Adrenal gland (tissue), 7 donors: ENCODE results near the genes SULT4A1 and PARVG.

DNA sequence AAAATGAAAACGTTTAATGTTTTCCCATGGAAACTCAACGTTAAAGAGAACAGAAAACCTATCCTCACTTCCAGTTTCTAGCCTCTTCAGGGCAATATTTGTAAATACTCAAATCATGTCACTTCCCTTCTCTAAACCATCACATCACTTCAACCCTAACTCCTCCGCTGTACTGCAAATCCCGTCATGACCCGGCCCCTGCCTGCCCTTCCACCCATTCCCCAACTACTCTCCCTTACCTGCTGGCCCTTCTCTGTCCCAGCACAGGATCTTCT is 74.8 kb upstream of the ARFGAP3 start:
- PRO-cap, 3 experiments = no peak in any of the 3 experiments
- RAMPAGE, long total RNA, 4 experiments = no peak in any of the 4 experiments
- RRBS = no CpG with 5 or more reads among the region's 5 CpGs

DNA sequence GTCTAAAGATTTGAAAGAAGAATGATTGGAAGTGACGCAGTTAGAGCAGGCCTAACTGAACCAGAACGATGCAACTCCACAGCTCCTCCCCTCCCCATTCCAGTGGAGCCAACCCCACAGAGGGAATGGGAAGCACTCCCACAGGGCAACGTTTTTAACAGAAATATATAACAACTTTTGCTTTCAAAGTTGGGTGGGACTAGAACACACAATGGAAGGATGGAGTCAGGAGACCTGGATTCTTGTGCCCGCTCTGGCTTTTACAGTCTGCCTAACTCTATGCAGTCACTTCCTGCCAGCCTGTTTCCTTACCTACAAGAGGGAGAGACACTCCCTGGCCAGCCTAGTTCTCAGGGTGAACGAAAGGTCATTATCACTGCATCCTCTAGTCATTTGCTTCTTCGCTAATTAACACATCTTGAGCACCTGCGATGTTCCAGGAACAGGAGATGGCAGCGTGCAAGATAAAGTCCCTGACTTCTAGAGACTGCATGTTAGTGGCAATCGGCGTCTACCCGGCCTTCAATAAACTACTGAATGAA is 75.4 kb downstream of the PACSIN2 start:
- PRO-cap, 3 experiments = no peak in any of the 3 experiments
- RAMPAGE, long total RNA, 4 experiments = no peak in any of the 4 experiments
- RRBS = 18% methylated on average over 1 of the region's 11 CpGs

GRCh38 chr22:42959438-42960100 is 55.4 kb downstream of the PACSIN2 start:
- PRO-cap, 3 experiments = peak in 3 of 3 experiments; most common plus-strand start chr22:42959966 (in 3); most common minus-strand start chr22:42959865 (in 1)
- RAMPAGE, long total RNA, 4 experiments = start-site peak on the minus strand in 1 of 4 experiments, at chr22:42959826-42959907 at its widest, 73 reads per replicate
- RRBS = no CpG with 5 or more reads among the region's 13 CpGs

GRCh38 chr22:42990082-42990446 is 24.9 kb downstream of the PACSIN2 start:
- PRO-cap, 3 experiments = peak in 2 of 3 experiments; most common plus-strand start chr22:42990376 (in 2); most common minus-strand start chr22:42990236 (in 1)
- RAMPAGE, long total RNA, 4 experiments = no peak in any of the 4 experiments
- RRBS = no CpG with 5 or more reads among the region's 3 CpGs

GRCh38 chr22:43118771-43119838 is 8.6 kb downstream of the BIK start:
- PRO-cap, 3 experiments = no peak in any of the 3 experiments
- RAMPAGE, long total RNA, 4 experiments = no peak in any of the 4 experiments
- RRBS = no CpG with 5 or more reads among the region's 16 CpGs

DNA sequence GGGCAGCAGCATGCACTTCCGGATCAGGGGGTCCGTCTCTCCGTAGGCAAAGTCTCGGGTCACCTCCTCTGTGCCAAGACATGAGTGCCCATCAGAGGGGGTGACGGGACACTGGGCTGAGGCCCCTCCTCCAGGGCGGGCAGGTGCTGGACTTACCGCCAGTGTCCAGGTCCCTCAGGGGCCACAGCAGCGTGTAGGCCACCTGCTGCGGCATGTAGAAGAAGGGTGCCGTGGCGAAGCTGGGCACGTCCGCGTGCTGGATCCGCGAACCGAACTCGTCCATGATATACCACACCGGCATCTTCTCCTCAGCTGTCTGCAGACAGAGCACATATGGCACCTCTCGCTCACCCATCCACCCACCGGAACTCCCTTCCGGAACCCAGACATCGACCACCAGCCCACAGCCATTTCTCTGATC is 7.2 kb downstream of the TTLL12 start:
- PRO-cap, 3 experiments = no peak in any of the 3 experiments
- RAMPAGE, long total RNA, 4 experiments = no peak in any of the 4 experiments
- RRBS = 98% methylated on average over 5 of the region's 23 CpGs

- PRO-cap, 3 experiments = no peak in any of the 3 experiments
- RAMPAGE, long total RNA, 4 experiments = no peak in any of the 4 experiments
- RRBS = no CpG with 5 or more reads among the region's 18 CpGs
These were observed 16.5 kb upstream of the TTLL12 start for GRCh38 chr22:43203438-43203892.

- PRO-cap, 3 experiments = no peak in any of the 3 experiments
- RAMPAGE, long total RNA, 4 experiments = no peak in any of the 4 experiments
- RRBS = 22% methylated on average over 3 of the region's 10 CpGs
These were observed 26.2 kb upstream of the TTLL12 start for GRCh38 chr22:43213116-43213571.

DNA sequence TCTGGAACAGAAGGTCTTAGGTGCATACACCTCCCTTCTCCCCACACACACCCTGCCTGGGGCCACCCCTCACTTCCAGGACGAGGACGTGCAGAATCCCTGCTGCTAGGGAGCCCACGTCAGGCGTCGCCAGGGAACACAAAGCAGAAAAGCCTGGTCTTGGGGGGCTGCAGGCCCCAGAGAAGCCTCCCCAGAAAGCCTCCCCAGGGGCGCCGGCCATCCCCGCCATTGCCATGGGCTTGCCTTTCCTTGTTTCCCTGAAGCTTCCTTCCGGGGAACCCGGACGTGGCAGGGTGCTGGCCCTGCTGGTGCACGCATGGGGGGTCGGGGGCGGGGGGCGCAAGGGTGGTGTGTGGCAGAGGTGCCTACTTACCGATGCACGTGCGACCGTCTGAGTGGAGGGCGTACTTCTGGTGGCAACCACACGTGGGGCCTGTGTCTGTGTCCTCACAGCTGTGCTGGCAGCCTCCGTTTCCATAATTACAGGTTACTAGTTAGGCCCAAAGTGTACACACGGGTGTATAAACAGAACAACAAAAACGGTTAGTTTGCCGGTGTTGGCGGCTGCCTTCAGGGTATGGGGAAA is 71.0 kb upstream of the TTLL12 start:
- PRO-cap, 3 experiments = no peak in any of the 3 experiments
- RAMPAGE, long total RNA, 4 experiments = no peak in any of the 4 experiments
- RRBS = 62% methylated on average over 5 of the region's 26 CpGs

DNA sequence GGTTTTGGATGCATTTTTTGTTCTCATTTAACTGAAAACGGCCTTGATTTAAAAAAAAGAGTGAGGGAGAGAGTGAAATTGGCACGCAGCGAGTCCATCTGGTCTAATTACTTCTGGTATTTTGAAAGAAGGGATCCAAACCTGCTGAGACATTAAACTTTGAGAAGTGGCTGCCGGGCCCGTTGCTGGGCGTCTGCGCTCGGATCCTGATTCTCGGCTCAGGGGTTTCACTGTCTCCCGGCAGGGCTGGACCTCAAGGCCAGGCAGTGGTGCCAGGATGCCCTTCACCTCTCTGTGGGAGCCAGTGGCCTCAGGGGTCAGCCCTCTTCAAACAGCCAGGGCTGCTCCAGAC is 70.3 kb downstream of the MPPED1 start:
- PRO-cap, 3 experiments = peak in 1 of 3 experiments; most common plus-strand start position 195 of the sequence (in 1)
- RAMPAGE, long total RNA, 4 experiments = no peak in any of the 4 experiments
- RRBS = 63% methylated on average over 7 of the region's 10 CpGs

DNA sequence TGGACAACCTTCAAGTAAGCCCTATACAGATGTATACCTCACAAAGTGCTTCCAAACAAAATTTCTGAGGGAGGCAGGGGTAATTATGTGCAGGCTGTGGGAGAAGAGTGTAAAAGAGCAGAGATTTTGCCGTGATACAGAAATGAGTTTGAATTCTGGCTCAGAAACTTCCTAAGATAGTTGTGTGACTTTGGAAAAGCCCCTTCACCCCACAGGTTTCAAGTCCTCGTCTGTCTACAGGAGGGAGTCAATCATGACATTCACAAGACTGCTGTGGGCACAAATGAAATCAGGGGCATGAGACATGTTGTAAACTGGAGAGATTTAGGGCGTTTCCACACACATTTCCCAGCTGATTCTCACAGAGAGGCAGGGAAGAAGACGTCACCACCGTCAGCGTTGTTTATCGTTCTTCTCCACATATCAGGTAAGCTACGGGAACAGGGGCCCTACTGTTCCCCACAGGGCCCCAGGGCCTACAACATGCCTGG is 554 bp downstream of the EFCAB6 start:
- PRO-cap, 3 experiments = peak in 1 of 3 experiments; most common plus-strand start position 364 of the sequence (in 1); most common minus-strand start position 350 of the sequence (in 1)
- RAMPAGE, long total RNA, 4 experiments = no peak in any of the 4 experiments
- RRBS = no CpG with 5 or more reads among the region's 8 CpGs

- PRO-cap, 3 experiments = no peak in any of the 3 experiments
- RAMPAGE, long total RNA, 4 experiments = no peak in any of the 4 experiments
- RRBS = no CpG with 5 or more reads among the region's 15 CpGs
These were observed 9.6 kb downstream of the SULT4A1 start for GRCh38 chr22:43852561-43853209.

DNA sequence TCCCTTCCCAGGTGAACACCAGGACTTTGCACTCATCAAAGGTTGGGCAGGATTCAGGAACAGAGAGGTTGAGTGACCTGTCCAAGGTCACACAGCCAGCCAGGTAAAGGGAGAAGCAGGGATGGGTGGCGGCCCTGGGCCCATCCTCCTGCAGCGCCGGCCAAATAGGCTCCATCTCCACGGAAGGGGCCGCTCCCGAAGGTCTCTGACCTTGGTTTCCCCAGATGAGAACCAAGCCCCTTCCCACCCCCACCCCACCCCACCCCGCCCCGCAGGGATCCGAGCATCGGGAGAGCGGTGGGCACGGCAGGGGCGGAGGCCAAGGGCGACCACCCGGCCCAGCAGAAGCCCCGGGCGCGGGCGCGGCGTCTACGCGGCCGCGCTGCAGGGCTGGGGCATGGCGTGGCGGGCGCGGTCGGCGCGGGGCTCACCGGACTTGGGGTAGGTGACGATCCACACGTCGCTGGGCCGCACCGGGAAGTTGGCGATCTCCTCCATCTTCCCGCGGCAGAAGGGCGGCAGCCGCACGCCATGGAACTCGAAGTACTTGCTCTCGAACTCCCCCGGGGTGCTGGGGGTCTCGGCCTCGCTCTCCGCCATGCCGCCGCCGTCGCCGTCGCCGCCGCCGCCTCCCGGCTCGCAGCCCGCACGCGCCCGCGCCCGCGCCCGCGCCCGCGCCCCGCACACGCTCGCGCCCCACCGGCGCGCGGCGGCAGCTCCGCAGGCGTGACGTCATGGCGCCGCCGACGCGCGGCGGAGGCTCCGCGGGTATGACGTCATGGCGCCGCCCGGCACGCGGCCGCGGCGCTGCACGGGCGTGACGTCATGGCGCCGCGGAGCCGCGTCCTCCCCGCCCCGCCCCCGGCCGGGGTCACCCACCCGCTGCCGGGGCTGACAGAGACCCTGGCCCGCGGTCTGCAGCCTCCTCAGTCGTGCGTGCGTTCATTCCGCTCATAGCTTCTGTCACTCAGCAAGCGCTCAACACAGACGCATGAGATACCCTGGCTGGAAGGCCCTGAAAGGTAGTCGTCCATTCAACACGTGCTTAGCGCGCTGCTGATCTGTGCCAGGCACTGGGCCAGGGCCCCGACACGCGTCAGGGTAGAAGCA is at the start of gene SULT4A1:
Gene SULT4A1 (minus strand): TSS at position 731 of the 1,110 bp plus-strand sequence.
- PRO-cap, 3 experiments = peak in 1 of 3 experiments; most common plus-strand start position 868 of the sequence (in 1); most common minus-strand start position 652 of the sequence (in 1)
- RAMPAGE, long total RNA, 4 experiments = no peak in any of the 4 experiments
- RRBS = 5% methylated on average over 88 of the region's 131 CpGs

DNA sequence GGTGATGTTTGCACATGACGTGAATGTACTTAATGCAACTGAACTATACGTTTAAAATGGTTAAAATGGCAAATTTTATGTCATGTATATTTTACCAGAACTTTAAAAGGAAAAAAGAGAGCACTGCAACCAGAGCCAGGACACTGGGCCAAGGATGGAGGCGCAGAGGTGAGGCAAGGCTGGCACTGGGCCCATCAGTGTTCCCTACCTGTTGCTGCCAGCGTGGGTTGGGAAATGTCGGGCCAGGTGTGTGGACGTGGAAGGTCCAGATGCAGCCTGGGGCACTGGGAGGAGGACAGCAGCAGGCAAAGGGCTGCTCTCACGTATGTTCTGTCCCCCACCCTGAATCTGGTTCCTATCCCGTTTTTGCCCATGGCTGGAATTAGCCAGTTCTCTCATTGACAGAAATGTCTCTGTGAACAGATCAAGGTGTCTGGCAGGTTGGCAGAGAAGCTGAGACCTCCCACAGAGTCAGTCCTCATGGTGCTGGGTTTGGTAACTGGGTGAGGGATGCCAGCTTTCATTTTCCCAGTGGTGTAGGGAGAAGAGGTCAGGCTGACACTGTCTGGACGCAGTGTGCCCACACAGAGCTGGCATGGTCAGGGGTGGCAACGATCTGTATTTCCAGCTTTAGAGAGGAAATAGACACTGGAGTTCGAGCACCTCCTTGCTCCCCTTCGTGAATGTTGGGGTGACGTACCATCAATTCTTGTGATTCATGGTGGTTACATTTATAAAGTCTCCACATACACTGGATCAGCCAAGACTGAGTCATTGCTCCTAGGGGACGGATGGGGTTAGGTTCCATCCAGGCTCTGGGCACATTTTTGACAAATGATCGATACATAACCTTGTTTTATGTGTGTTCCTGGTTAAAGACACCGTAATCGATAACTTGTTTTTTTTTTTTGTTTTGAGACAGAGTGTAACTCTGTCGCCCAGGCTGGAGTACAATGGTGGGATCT is 4.3 kb upstream of the PNPLA3 start:
- PRO-cap, 3 experiments = no peak in any of the 3 experiments
- RAMPAGE, long total RNA, 4 experiments = no peak in any of the 4 experiments
- RRBS = no CpG with 5 or more reads among the region's 18 CpGs

DNA sequence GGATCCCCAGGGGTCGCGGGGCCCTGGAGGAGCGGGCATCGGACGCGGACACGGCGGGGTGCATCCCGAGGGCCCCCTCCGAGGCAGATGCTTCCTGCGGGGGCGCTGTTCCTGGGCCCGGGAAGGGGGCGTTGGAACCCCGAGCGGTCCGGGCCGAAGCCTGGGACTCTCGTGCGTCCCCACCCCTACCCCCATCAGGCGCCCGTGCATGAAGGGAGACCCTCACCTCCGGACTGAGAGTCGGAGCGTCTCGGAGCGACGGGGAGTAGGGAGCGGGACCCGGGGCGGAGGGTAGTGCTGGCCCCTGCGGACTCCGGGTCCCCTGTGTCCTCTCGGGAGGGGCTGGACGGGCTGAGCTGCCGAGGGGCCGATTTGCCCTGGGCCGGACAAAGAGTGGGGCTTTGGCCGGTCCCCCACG is 568 bp downstream of the PNPLA3 start:
- PRO-cap, 3 experiments = no peak in any of the 3 experiments
- RAMPAGE, long total RNA, 4 experiments = no peak in any of the 4 experiments
- RRBS = 13% methylated on average over 20 of the region's 40 CpGs

GRCh38 chr22:44068849-44069358 is 44.8 kb downstream of the PARVB start:
- PRO-cap, 3 experiments = no peak in any of the 3 experiments
- RAMPAGE, long total RNA, 4 experiments = no peak in any of the 4 experiments
- RRBS = no CpG with 5 or more reads among the region's 16 CpGs

- PRO-cap, 3 experiments = no peak in any of the 3 experiments
- RAMPAGE, long total RNA, 4 experiments = no peak in any of the 4 experiments
- RRBS = no CpG with 5 or more reads among the region's 4 CpGs
These were observed at the start of gene PARVG for GRCh38 chr22:44180601-44180991. Gene PARVG, plus strand, starts transcription at chr22:44180925.

DNA sequence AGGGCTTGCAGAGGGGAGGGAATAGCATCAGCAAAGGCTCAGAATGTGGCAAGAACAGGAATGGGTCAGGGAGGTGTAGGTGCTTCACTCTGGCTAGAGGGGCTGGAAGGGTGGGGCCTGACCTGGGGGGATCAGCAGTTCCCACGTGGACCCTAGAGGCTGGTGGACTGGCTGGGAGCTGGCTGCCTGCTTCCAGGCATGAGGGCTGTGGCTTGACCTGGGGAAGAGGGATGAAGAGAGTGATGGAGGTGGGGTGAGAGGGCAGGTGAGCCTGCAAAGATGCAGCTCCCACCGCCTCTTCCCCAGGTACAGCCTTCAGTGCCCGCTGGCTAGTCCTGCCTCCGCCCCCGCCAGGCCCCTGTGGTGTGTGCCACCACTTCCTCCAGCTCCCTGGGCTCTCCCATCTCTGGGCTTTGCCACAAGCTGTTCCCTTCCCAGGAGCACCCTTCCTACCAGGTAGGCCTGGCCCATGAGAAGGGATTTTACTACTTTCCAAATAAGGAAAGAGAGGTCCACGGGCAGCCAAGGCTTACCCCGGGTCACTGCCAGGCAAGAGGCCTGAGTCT is 19.1 kb downstream of the PARVG start:
- PRO-cap, 3 experiments = peak in 2 of 3 experiments; most common minus-strand start position 399 of the sequence (in 2)
- RAMPAGE, long total RNA, 4 experiments = no peak in any of the 4 experiments
- RRBS = no CpG with 5 or more reads among the region's 7 CpGs

GRCh38 chr22:44211599-44211972 is 30.9 kb downstream of the PARVG start:
- PRO-cap, 3 experiments = peak in 2 of 3 experiments; most common plus-strand start chr22:44211764 (in 2); most common minus-strand start chr22:44211672 (in 1)
- RAMPAGE, long total RNA, 4 experiments = no peak in any of the 4 experiments
- RRBS = no CpG with 5 or more reads among the region's 7 CpGs

DNA sequence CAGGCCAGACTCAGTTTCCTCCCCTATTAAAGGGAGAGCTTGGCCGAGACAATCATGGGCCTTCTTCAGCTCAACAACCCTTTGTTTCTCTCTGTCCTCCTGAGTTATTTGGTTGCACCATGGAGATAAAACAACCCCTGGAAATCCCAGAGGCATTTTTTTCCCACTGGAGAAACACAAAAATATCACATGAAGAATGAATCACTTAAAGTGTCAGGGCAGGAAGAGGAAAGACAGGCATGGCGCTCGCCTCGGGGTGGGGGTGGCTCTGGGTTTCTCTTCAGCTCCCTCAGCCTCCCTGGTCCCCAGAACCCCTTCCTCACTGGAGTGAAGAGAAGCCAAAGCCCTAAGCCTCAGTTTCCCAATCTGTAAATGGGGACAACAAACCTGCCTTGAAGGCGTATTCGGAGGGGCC is 973 bp downstream of the SHISAL1 start:
- PRO-cap, 3 experiments = no peak in any of the 3 experiments
- RAMPAGE, long total RNA, 4 experiments = no peak in any of the 4 experiments
- RRBS = no CpG with 5 or more reads among the region's 6 CpGs